Cardiac ventricle fibroblast (primary cell): ENCODE measurements around the gene ITGA1.

DNA sequence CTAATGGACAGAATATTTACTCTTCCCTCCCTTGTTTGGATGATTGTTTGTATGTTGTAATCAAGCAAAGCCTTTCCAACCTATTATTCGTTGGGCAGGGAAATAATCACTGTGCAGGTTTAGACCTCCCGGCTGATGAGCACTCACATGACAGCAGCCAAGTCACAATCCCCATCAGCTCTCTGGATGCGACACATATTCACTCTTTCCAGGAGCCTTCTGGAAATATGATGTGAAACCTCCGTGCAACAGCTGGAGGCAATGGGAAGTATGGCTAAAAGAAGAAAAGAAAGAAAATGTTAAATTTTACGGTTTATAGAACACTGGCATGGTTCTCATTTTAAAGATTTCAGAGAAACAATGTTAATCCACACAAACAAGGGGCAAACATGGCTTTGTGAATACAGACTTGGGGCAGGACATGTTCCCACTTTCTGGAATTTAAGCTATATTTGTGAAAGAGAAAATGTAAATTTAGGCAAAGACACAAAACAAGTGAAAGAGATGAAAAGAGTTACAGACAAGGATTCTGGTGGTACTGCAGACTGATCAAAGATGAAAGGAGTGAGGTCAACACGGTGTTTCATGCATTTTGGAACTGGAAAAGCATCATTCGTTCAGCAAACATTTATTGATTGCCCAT, 23.9 kb downstream of the CCL28 start:
- RAMPAGE, long total RNA = no peak

- RAMPAGE, long total RNA = no peak
Measured at GRCh38 chr5:43432426-43433059, 20.4 kb upstream of the CCL28 start.

DNA sequence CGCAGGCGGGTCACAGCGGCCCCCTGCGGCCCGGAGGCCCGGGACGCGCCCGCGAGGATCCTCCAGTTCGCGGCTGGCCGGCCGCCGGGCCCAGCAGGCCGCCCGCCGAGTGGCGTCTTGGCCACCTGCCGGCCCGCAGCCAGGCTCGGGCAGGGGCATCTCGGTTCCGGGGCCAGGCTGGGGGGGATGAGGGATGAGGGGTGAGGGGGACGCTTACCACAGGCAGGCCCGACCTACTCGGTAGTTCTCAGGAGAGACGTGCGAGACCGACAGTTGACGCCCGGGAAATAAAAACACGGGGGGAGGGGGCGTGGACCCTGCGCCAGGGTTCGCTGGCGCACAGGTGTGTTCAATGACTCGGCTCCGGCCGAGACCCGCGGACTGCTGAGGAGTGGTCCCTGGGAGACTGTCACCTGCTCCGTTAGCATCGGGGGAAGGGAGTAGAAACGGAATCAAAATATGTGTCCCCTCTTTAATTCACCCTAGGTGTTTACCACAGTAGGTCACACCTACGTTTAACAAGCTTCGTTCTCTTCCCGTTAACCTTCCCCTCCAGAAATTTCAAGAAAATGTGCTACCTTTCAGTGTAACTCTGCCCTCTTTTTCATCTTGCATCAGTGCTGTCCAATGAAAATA, 364 bp upstream of the PAIP1 start:
- RAMPAGE, long total RNA = no peak

DNA sequence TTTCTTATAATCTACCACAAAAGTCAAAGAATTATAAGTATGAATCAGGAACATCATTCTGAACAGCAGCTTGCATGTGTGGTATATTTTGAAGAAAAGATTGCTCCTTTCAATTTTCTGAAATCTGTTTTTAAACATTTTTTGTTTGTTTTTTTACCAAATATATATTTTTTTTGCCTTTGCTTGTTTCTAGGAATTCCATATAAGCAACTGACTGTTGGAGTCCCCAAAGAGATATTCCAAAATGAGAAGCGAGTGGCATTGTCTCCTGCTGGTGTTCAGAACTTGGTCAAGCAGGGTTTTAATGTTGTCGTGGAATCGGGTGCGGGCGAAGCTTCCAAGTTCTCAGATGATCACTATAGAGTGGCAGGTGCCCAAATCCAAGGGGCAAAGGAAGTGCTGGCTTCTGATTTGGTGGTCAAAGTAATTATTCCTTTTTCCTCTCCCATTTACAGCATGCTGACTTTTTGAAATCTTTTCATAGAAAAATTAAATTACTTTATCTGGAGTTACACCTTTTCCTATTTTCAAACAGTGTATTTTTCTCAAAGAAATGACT, 9.8 kb downstream of the NNT start:
- RAMPAGE, long total RNA = no peak

DNA sequence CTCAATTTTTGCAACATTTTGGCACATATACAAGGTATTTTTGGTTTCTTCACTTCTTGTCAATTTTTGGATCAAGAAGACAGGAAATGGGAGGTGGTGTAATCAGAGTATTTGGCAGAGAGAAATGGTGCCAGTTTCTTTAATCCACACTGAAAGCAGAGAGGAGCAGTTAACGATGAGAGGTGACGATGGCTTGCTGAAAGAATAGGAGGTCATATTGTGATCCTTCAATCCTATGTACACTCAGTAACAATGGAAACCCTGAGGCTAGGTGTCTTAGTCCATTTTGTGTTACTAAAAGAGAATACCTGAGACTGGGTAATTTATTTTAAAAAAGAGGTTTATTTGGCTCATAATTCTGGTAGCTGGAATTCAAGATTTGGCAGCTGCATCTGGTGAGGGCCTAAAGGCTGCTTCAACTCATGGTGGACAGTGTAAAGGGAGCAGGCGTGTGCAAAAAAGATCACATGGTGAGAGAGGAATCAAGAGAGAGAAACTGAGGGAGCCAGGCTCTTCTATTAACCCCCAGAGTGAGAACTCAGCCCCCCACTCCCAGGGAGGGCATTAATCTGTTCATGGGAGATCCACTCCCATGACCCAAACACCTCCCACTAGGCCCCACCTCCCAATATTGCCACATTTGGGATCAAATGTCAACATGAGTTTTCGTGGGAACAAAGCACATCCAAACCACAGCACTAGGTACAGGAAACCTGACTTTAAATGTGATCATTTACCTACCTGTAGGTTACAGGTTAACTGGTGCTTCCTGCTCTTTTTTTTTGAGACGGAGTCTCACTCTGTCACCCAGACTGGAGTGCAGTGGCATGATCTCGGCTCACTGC, 16.7 kb downstream of the NNT start:
- RAMPAGE, long total RNA = no peak

GRCh38 chr5:44813002-44813349, 4.2 kb downstream of the MRPS30 start:
- RAMPAGE, long total RNA = no peak

- RAMPAGE, long total RNA = no peak
Measured at GRCh38 chr5:50743350-50743746, 76.9 kb downstream of the PARP8 start.

DNA sequence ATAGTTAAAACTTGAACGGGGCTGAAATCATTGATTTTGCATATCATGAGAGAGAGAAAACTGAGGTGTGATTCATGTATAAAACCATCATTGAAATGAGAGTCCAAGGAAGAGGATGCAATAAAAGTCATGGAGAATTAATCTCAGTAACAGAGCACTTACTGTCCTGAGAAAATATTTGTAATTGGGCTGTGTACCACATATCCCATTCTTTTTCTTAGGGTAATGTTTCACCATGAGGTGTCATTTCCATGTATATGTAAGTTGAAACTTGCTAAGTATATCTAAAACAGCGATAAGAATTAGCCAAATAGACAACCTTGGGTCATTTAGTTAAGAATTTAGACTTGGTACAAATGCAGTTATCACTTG, 174.2 kb downstream of the PARP8 start:
- RAMPAGE, long total RNA = no peak

DNA sequence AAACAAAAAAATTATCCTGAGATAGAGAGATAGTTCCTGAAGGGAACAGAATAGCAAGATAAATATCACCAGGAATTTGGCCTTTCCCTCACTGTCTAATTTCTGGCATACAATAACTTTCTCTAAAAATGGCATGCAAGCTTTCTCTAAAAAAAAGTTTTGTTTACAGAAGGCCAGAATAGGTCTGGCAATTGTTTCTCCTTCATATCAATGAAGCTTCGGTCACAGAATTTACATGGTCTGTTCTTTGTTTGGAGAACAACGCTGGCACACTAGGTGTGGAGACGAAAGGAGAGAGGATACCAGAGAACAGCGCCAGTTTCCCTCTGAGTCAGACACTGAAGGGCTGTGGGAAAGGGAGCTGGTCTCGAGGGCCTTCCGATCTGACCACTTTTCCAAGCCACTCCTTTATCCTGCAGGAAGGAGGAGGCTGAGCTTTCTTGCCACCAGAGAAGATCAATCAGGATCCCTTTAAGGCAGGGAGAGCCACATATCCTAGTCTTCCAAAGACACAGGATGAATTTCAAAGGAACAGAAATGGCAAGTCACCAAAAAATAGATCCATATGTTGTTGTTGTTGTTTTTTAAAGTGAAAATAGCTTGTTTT, 60.1 kb upstream of the ITGA1 start:
- RAMPAGE, long total RNA = no peak

DNA sequence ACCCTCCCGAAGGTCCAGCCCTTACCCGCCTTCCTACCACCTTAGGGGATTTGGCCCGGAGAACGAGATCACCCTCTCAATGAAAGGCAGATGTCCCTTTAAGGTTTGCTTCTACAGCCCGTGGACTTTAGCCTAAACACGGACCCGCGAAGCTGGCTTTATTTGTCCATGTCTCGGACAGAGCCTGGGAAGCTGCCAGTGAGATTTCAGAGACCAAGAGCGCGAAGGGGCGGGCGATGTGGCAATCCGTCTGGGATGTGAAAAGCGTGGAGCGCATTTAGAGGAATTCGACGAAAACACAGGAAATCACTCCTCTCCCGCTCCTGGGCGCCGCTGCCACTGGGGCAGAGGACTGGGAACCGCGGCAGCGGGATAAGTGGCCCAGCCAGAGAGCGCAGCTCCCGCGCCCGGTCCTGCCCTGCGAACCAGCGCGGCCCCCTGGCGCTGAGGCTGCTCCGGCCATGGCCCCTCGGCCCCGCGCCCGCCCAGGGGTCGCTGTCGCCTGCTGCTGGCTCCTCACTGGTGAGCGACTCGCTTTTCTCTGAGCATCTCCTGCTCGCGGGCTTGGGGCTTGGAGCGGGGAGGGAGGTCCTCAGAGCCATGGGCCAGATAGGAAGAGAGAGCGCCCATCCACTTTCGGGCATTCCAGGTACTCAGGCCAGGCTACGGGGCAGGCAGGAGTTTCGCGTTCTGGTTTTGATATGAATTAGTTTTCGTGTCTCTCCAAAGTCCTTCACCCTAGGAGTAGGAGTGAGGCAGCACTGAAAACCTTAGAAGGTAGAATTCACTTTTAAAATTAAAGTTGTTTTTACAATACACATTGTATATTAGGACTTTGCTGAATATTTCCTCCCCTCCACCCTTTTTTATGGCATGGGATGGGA, at the start of gene ITGA1:
Gene ITGA1 (plus strand): TSS at position 24 of the 884 bp plus-strand sequence.
- RAMPAGE, long total RNA = no peak

GRCh38 chr5:52895069-52895658, 94.0 kb upstream of the ITGA2 start:
- RAMPAGE, long total RNA = no peak

DNA sequence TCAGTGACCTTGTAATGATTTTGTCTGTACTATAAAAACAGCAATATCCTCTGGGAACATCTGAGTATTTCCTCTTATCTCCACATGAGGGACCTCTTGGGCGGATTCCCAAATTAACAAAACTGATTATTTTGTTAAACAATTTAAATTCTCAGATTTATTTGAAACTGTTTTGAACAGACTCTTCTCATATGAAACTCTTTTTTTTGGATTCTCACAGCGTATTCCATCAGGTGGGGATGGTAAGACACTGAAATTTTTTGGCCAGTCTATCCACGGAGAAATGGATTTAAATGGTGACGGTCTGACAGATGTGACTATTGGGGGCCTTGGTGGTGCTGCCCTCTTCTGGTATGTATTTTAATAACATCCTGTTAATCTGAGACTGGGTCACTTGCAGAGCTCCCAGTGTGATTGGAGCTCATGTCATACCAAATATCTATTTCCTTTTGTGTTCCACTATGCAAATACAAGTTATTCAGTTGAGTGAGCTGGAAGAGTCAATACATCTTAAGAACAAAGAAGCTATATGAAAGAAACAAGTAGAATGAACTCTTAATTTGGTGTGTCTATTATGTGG, 73.8 kb upstream of the ITGA2 start:
- RAMPAGE, long total RNA = no peak

DNA sequence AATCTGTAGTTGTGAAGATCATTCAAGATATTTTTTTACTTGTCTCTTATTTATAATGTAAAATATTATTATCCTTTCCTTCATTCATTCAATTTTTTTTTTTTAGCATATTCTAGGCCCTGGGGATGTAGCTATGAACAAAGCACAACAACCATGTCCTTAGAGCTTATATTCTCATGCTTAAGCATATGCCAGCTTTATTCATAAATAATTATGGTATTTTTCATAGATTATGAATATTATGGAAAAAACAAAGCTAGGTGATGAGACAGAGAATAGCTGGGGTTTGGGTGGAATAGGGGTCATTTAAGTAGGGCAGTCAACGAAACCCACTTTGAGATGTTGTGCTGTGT, 55.7 kb downstream of the NDUFS4 start:
- RAMPAGE, long total RNA = no peak

DNA sequence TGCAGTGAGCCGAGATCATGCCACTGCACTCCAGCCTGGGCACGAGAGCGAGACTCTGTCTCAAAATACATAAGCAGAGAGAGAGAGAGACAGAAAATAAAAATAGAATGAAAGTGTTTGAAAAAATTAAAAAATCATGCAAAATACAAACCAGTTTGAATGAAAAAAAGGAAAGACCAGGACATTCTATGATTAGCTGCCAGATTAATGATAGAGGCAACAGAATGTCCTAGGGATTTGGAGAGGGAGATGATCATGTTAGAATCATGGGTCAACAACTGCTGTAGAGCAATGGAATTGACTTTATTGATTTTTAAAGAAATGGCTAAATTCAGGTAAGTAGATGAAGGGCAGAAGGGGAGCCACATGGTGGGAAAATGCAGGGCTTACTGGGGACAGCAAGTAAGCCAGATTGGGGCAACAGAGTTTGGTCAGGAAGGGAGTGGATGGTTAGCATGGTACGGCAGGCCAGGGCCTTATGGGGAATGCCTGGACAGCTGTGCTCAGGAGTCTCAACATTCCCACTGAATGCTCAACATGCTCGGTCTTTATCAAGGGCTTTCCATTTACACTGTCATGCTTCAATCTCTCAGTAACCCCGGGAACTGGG, 263.8 kb downstream of the ARL15 start:
- RAMPAGE, long total RNA = no peak

DNA sequence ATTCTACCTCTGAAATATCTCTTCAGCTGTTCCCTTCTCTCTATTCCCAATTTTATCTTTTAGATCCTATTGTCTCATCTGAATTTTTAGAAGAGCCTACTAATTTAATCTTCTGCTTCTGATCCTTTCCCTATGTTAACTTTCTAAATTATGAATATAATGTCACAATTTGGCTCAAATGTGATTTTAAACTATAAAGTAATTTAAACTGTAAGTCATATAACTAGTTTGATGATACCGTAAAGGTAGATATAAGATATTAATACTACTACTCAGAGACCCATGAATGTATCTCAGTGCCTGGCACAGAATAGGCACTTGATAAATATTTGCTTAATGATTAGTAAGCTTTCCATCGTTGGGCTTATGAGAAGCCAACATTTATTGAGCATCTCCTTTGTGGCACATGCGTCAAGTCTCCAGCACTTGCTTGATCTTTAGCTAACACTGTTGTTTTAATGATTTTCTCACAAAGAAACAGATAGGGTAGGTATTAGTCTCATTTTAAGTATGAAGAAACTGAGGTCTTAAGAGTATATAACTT, 259.5 kb downstream of the ARL15 start:
- RAMPAGE, long total RNA = no peak

DNA sequence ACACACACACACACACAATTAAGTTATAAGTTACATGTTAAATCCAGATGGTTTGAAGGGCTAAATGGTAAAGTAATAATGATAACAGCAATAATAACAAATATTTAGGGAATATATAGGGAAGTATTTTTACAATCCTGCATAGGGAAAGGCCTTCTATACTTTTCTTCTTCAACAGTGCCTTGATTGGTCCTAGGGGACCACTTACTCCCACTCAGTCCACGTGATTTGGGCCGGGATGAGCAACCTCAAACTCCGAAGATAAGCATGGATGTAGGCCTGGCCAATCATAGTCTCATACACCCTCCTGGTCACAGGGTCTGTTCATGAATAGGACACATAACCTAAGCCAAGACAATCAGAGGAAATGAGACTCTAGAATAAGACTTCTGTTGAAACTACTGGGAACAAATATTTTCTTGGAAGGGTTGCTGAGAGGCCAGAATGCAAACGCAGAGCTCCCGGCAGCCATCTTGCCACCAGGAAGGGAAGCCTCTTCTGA, 68.2 kb downstream of the ARL15 start:
- RAMPAGE, long total RNA = no peak

- RAMPAGE, long total RNA = no peak
Measured at GRCh38 chr5:54315499-54316442, 5.4 kb upstream of the ARL15 start.

- RAMPAGE, long total RNA = no peak
Measured at GRCh38 chr5:54522140-54522593, 4.6 kb downstream of the SNX18 start.

DNA sequence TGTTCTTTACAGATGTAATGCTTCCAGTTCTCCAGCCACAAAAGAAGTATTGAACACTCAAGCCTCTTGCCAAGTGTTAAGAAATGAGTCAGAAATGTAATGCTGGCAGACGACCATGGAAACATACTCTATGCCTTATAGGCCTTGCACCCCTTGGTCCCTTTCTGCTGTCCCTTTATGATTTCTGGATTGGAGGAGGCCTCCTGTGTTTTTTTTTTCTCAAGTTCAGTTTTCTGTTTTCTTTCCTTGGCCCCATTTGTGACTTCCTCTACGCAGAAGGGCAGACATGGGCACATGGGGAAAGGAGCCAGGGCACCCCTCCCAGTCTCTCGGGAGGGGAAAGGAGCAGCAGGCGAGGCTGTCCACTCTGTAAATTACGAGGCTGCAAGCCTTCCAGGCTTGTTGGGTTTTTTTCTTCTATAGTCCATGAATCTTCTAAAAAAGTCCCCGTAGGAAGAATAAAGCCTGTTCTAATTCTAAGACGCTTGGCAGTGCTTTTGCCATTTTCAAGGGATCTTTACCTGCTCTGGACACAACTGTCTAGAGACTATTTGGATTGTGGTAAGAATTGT, 53.4 kb downstream of the SNX18 start:
- RAMPAGE, long total RNA = no peak

- RAMPAGE, long total RNA = no peak
Measured at GRCh38 chr5:54581228-54581921, 63.8 kb downstream of the SNX18 start.